Paraaortic lymph node (tissue), 1 donor: ENCODE results near the genes FAM98A and PRKD3.

DNA sequence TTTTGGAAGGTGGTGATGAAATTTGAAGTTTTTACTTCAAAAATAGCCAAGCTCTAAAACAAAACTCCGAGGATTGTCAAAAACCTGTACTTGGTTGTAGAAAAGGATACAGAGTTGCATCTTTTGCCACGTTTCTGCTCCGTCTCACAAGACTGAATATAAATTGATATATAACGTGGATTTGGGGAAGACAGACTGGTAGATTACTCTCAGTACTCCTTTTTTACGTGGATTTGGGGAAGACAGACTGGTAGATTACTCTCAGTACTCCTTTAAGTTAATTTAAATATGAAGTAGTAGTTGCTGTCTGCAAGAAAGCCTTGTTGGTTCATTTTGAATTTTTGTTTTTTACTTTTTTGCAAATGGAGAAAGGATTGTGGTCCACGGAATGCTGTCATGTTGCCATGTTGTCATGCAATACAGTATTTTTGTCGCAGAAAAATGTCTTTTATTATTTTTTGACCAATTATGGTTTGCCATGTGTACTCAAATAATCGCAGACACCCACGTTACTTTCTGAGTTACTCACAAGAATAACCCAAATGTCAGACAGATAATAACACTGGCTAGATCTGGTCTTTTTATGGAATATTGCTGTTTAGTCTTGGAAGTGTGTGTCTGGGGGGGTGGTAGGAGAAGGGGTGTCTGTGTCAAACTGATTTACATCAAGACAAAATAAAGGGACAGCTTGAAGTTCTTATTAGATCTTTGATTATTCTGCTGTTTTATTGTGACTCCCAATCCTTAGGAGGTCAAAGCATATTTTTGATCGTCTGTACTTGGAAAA is 188.8 kb downstream of the LTBP1 start:
- PRO-cap = no peak

DNA sequence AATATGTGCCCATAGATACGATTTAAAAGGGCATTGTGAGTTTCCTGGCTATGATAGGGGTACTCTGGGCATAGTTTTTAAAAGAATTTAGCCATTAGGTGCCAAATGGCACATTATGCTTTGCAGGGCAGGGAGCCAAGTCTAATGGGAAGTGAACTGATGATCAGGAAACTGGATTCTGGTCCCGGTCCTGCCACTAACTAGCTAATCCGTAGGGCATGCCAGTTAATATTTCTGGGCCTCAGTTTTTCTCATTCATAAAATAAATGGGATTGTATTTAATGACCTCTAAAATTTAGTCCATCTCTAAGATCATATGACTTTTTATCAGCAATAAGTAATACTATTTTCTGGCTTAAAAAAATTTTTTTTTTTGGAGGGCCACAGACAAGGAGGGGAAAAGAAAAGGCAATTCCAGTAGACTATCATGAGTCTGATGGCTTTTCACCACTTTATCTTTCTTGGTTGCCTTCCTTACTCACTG is 189.4 kb downstream of the LTBP1 start:
- PRO-cap = no peak

DNA sequence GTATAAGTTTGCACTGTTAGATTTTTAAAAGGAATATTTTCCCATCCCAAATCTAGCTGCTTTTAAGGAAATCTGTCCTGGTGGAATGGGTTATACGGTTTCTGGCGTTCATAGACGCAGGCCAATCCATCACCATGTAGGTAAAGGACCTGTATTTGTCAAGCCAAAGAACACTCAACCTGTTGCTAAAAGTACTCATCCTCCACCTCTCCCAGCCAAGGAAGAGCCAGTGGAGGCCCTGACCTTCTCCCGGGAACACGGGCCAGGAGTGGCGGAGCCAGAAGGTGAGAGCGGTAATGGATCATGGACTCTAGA is 219.3 kb upstream of the RASGRP3 start:
- PRO-cap = no peak

GRCh38 chr2:33338514-33338890 is 137.9 kb upstream of the RASGRP3 start:
- PRO-cap = no peak

GRCh38 chr2:33475269-33475688 is 1.2 kb upstream of the RASGRP3 start:
- PRO-cap = no peak

GRCh38 chr2:33599130-33600033 is at the start of gene FAM98A:
TSS of gene FAM98A (minus strand) at chr2:33599299.
- PRO-cap = bidirectional peak, plus-strand start at chr2:33599571, minus-strand start at chr2:33599275

DNA sequence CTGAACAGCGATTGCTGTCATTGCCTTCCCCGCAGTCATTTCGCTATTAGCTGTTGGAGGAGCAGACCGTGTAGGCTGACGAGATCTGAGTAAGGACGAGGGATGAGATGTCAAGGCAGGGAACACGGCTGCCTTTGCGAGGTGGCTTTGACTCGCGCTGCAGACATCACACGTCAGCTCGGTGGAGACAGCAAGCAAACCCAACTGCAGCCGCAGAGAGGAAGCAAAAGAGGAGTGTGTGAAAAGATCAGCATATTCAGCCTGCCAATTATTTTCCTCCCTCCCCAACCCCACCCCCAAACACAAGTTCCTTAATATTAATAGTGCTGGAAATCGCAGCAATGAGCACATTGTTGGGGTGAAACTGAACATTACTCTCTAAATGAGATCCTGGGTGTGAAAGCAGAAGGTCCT is 115.1 kb upstream of the CRIM1 start:
- PRO-cap = no peak

DNA sequence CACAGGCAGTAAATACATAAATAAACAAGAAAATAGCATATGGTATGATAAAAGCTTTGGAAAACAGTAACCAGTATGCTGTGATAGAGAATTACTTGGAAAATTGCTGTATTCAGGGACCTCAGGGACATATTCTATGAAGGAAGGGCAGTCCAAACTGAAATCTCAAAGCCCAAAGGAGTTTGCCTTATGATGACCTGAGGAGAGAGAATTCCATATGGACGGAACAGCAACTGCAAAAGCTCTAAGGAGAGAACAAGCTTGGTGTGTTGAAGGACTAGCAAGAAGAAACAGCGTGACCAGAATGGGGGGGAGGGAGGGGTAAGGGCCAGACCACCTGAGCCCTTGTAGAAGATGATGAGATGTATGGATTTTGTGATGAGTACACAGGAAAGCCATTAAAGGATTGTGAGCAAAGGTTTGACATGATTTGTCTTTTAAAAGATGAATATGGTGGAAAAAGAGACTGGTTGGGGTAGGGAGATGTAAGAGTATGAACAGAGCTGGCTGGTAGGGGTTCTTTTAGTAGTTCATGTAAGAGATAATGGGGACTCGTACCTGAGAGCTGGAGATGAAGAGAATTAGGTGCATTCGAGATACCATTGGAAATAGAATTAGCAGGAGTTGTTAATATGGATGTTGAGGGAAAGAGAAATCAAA is 46.7 kb downstream of the CRIM1 start:
- PRO-cap = no peak

GRCh38 chr2:36448760-36449129 is 93.2 kb downstream of the CRIM1 start:
- PRO-cap = no peak

GRCh38 chr2:36456167-36457009 is 100.8 kb downstream of the CRIM1 start:
- PRO-cap = no peak

GRCh38 chr2:36534091-36535060 is 63.6 kb downstream of the FEZ2 start:
- PRO-cap = no peak

- PRO-cap = no peak
Measured at GRCh38 chr2:36546796-36547305, 51.1 kb downstream of the FEZ2 start.

DNA sequence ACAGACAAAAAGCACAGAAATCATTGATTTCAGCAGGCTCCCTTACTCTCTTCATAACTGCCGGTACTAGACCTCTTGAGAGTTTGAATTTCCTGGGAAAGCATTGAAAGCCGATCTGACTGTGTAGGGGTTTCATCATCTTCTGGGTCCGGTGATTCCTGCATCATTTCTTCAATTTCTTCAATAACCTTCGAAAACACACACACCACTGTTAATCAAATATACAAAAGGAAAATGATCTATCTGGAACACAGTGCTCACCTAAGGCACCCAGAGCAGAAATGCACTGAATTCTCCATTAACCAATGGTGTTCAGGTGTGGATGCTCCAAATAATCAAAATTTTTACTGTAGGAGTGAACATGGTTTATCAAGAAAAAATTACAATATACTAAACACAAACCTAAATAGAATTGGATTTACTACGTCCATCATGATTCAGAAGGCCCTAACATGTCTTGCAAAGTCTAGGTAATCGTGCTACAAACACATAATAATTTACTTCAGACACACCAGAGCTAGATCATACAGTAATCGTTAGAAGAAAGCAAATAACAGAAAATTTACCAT is 16.6 kb downstream of the FEZ2 start:
- PRO-cap = no peak

- PRO-cap = no peak
Measured at GRCh38 chr2:36649933-36650520, 46.5 kb upstream of the VIT start.

GRCh38 chr2:36877708-36878096 is 88.6 kb downstream of the STRN start:
- PRO-cap = no peak

DNA sequence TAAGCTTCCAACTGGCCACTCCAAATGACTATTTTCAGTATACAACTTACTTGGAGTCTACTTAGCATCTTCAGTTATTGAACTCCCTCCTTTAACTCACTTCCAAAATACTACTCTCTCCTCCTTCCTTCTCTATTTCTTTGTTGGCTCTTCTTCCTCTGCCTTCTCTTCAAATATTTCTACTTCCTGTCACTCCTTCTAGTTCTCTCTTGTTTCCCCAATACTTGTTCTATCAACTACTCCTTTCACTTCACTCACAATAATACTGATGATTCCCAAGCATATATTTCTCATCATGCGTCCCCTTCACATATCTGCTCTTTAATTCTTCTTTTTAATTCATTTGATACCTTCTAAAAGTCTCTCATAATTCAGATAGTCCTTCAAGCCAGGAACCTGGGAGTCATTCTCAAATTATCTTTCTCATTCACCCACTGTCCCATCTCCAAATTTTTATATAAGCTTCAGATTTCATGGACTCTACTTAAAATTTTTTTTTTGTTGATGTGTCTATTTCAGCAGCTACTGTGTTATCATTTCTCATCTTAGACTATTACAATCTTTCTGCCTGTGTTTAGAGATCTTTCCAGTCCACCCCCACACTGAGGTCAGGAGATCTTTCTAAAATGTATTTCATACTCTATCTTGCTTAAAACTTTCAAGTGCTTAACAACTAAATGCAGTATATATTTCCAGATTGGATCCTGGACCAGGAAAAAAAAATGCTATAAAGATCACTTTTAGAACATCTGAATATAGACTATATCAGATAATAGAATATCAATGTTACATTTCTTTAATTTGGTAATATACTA is 44.9 kb downstream of the STRN start:
- PRO-cap = no peak

DNA sequence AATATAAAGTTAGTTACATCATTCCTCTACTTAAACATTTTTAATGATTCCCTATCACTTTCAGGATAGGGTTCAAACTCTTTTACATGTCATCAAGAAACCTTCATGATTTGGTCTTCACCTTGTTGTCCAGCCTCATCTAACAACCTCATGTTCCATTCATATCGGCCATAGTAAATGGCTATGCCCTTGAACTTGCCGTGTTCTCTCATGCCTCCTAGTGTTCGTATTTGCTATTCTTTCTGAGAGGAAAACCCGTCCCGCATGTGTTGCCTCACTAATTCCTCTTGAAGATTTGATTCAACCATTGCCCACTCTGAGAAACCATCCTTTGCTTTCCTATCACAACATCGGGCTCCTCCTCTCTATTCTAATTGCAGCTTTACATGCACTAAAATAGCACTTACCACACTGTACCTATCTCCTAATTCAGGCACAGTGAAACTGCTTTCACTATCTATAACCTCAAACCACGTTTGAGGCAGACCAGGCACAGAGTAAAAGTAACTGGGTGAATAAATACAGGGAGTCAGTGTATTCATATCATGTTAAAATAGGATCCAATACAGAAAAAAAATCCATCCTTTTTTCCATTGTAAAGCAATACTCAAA is 38.8 kb upstream of the STRN start:
- PRO-cap = no peak

DNA sequence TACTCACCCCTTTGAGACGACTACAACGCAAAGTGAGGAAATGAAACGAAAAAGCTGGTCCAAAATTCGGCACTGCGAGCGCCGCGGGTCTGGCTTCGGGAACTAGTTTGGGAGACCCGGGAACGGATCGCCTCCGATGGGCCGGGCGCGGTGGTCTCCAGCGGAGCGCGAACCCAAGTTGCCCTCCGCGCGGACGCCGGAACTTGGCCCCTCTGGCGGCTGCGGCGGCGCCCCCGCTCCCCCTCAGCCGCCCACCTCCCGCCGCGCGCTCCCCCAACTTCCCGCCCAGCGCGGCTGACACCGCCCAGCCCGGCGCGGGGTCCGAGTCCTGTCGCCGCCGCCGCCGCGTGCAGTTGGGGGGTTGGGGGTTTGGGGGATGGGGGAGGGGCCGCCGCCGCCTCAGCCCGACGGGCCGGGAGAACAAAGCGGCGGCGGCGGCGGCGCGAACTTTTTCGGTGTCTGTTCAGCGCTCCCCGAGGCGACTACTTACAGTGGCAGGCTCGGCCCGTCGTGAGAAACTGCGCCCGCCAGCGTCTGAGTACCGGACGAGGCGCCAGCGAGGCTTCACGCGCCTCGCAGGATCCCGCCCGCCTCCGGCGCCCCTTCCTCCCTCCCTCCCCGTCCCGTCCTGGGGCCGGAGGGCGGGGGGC is at the start of gene PRKD3:
Gene PRKD3 (minus strand): TSS at position 643 of the 650 bp plus-strand sequence.
- PRO-cap = unidirectional peak, minus-strand start at position 195 of the sequence; bidirectional peak, plus-strand start outside the sequence, minus-strand start at position 595 of the sequence

GRCh38 chr2:37523690-37524344 is 147.6 kb downstream of the CDC42EP3 start:
- PRO-cap = no peak

GRCh38 chr2:37562178-37562692 is 109.2 kb downstream of the CDC42EP3 start:
- PRO-cap = no peak